ENCODE measurements around the genes SOWAHD, CT47A10 and CT47A2.

DNA sequence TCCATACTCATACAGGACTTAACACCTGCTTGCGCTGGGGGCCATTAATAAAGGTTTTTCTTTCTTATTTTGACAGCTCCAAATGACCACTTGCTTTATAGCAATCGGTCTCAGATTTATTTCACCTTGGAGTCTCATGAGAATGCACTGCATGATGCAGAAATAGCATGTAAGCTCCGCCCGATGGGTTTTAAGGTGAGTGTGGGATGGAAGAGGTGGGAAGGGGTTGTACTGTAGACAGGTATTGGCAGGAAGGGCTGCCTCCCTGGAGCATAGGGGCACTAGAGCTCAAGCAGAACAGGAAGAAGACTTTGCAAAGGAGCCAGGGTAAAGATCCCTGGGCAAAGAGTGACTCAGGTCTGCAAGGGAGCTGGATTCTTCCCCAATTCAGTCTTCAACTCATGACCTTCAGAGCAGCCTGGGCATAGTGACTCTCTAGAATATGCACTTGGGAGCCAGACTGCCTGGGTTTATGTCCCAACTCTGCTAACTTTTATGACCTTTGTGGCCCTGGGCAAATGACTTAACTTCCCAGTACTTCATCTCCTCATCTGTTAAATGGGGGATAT, 3.9 kb downstream of the LONRF3 start:
- PRO-cap, 2 experiments, result no peak in any of the 2 experiments

DNA sequence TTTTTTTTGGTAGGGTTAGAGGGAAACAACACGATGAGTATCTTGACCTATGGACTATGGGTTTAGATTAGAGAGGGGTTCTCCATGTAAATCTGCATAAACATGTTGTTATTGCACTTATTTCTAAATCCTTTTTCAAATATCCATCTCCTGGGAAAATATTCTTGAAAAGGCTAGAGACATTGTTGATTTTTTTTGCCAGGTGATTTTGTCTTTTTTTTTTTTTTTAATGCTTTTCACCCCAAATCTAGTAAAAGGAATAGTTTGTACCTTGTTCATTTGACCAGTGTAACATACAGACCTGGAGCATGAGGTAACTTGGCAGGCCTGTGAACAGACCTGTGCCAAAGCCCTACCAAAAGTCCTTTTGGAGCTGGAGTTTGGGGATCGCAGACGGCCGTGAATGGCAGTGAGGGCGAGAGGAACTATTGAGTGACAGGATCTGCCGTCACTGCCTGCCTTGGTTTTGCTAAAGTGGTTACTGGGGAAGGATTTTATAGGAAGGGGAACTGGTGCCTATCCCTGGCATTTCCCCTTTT, 14.2 kb downstream of the LONRF3 start:
- PRO-cap, 2 experiments, result no peak in any of the 2 experiments

- PRO-cap, 2 experiments, result no peak in any of the 2 experiments
These were observed 41.2 kb downstream of the LONRF3 start for GRCh38 chrX:119015625-119016070.

- PRO-cap, 2 experiments, result no peak in any of the 2 experiments
These were observed 45.2 kb upstream of the CT47C1 start for GRCh38 chrX:119027579-119028047.

DNA sequence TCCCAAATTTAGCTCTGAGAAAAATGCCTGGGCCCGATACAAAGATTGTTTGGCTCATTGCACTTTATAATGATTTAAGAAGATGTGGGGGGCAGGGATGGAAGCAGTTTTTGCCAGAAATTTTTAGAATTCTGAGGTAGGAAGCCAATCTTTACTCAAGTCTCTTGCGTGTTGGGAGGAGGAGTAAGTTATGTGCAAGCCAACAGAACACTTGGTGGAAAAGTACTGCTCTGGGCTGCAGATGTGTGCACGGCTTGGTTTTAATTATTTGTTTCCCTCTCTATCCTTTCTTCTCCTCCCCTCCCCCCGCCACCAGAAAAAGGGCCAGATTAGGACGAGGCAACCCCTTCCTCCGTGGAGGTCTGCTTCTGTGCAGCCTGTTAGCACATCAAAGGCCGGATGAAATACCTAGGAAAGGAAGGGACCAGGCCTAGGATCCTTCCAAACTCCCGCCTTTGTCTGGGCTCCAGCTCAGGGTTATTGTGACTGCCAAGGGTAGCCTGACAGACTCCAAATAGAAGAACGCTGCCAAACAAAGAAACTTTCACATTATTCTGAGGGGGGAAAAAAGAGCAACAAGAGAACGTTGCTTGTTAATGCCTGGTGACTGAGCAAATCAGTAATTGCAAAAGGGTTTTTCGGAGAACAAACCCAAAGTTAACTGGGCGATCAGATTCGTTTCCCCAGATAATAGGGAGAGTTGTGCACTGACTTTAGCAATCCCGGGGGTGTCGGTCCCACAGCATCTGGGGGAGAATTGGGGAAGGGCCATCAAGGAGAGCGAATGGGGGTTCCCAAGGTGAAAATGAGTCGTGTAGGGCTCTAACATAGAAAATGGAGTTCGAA, 920 bp upstream of the PGRMC1 start:
- PRO-cap, 2 experiments, result no peak in any of the 2 experiments

DNA sequence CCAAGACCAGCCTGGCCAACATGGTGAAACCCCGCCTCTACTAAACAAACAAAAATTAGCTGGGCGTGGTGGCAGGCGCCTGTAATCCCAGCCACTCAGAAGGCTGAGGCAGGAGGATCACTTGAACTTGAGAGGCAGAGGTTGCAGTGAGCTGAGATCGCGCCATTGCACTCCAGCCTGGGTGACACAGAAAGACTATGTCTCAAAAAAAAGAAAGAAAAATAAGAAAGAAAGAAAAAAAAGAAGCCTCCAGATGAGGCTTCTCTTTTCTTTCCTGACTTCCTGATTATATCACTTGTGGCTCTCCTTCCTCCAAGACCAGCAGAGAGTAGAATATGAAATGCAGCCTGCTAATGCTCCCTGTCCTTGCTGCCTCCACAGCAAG, 11.5 kb downstream of the SLC25A43 start:
- PRO-cap, 2 experiments, result no peak in any of the 2 experiments

DNA sequence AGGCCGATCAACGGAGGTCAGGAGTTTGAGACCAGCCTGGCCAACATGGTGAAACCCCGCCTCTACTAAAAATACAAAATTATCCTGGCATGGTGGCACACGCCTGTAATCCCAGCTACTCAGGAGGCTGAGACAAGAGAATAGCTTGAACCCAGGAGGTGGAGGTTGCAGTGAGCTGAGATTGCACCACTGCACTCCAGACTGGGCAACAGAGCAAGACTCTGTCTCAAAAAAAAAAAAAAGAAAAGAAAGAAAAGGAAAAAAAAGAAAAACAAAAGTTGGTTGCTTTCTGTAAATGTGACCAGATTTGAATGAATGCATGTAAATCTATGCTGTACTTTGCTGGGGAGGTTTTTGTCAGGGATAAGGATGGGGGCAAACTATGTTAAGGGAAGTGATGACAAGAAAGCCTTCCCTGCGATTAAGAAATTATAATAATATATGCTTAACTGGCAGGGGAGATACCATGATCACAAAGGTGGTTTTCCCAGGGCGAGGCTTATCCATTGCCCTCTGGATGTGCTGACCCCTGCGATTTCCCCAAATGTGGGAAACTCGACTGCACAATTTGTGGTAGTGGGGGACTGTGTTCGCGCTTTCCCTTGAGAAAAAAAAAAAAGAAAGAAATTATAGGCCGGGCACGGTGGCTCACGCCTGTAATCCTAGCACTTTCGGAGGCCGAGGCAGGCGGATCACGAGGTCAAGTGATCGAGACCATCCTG, 24.3 kb downstream of the SLC25A43 start:
- PRO-cap, 2 experiments, result no peak in any of the 2 experiments

DNA sequence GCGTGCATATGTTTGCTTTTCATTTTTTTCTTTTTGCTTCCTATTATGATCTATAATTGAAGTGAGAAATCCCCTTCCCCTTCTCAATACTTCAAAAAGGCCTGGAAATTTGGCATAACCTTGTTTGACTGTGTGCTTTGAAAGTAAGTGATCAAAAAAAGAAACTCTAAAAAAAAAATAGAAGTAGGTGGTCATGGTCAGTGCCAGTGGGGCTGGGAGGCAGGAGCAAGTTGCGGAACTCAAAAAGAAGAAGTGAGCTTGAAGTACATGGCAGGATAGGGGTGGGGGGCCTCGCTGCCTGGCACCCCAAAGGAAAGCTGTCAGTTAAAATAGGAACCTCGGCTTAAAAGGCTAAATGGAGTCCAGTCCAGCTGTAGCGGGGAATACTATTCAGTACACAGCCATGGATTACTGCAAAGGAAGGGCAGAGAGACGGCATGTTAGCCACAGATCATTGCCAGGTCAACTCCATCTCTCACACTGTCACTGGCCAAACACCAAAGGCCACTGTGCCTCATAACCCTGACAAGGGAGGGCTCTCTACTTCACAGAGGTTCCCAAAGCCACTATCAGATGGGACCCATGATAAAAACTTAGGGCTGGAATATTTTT, 44.1 kb downstream of the UBE2A start:
- PRO-cap, 2 experiments, result no peak in any of the 2 experiments

DNA sequence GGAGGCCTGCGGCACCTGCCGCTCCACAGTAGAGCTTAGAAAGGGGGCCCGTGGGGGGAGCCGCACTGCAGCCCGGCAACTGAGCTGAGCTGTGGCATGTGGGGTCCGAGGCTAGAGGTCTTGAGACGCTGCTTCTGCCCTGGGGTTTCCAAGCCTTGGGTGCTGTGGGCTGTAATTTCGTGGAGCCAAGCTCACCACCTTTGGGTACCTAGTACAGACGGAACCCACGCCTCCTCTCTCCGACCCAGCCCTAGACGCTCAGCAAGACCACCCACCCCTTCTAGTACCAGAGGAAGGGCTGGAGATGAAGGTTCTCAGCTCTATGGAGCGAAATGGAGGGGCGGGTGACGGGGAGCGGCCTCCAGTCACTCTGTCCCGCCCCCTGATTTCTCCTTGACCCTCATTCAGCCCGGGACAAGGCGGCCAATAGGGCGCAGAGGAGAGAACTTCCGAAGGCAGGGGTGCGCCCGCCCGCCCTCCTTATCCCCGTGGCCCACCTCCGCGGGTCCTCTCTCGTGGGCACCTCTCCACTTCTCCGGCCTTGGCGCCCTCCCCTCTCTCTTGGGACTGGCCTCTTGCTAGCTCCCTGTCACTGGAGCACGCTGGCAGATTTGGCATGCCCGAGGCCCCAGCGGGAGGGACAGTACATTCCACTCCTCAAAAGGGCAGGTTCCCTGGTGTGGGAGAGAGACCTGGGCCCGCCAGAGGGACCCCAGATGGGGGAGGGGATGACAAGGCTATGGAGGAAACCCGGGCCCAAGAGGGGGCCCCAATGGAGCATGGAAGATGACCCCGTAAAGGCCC, 982 bp upstream of the SEPTIN6 start:
- PRO-cap, 2 experiments, result no peak in any of the 2 experiments

GRCh38 chrX:119757680-119758652, at the start of gene SOWAHD:
Gene SOWAHD (plus strand): TSS chrX:119758588.
- PRO-cap, 2 experiments, result peak in 2 of 2 experiments; most common plus-strand start chrX:119758379 (in 1); most common minus-strand start chrX:119758247 (in 1)

DNA sequence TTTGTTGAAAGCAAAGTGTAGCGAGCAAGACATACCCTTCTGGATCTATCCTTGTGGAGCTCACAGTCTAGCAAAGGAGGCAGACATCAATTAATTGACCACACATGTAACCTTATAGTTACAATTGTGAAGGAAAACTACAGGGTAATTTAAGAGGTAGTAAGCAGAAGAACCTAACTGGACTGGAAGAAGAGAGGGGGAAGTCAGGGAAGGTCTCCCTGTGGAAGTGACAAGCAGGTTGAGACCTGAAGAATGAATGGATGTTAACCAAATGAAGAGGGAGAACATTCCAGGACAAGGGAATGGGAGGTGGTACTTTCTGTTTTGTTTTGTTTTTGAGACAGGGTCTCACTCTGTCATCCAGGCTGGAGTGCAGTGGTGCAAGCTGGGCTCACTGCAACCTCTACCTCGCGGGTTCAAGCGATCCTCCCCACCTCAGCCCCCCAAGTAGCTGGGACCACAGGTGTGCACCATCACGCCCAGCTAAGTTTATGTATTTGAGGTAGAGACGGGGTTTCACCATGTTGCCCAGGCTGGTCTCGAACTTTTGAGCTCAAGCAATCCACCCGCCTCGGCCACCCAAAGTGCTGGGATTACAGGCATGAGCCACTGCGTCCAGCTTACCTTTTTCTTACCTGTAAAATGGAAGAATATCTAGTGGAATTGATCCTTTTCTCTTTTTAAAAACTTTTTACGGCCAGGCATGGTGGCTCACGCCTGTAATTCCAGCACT, 10.3 kb downstream of the RPL39 start:
- PRO-cap, 2 experiments, result no peak in any of the 2 experiments

DNA sequence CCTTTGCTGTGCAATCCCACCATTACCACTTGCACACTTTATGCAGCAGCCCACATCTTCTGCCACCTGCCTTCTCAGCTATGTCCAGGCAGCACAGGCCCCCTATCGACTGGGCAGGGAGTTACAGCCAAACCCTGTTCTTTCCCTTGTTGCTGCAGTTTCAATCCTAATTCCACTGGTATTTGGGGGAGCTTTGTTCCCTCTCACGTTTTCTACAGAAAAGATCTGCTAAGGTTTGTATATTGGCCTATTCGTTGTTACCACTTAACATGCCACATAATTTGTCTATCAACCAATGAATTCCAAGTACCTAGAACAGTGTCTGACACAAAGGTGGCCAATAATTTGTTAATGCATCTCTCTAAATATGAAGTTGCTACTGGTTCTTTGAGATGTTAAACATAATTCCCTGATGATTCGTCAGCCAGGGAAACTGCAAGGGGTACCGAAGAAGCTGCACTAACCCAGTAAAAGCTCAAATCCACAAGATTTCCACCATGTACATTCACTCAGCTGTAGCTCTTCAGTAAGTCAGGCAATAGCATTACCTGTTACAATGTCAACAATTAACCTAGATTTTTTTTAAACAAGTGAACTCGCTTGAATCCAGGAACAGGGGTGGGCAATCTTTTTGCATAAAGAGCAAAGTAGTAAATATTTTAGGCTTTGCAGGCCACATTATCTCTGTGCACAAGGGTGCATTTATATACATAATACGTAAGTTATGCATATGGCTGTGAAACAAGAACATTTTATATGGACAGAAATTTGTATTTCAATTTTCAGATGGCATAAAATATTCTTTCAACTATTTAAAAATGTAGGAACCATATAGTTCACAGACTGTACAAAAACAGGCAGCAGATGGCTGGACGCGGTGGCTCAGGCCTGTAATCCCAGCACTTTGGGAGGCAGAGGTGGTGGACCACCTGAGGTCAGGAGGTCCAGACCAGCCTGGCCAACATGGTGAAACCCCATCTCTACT, 6.2 kb downstream of the RPL39 start:
- PRO-cap, 2 experiments, result no peak in any of the 2 experiments

- PRO-cap, 2 experiments, result no peak in any of the 2 experiments
These were observed 24.8 kb upstream of the RPL39 start for GRCh38 chrX:119816180-119816696.

DNA sequence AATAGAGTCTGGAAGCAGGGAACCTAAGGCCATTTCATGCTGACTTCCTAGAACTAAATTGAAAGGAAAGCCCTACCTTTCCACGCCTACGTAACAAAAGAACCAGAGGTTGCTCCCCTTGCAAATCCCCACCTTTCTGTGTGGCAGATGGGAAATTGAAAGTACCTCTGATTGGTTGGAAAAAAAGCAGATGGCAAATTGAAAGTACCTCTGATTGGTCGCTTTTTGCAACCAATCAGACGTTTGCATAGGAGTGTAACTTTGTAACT, 10.0 kb upstream of the AKAP14 start:
- PRO-cap, 2 experiments, result no peak in any of the 2 experiments

- PRO-cap, 2 experiments, result no peak in any of the 2 experiments
These were observed 9.7 kb upstream of the AKAP14 start for GRCh38 chrX:119886054-119886310.

DNA sequence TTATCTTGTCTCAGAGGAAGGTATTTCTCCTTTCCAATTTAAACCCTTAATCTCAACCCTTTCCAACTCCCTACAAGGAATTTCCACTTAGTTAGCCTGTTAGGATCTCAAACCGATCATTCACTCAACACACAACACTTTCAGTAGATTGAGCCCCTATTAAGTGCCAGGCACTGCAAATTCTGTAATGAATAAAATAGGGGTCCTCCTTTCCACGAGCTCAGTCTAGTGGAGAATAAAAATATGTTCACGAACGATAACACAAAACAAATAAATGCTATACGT, 6.5 kb upstream of the ZBTB33 start:
- PRO-cap, 2 experiments, result no peak in any of the 2 experiments

- PRO-cap, 2 experiments, result peak in 2 of 2 experiments; most common plus-strand start chrX:120244840 (in 2); most common minus-strand start chrX:120244851 (in 2)
These were observed 5.8 kb upstream of the ZBTB33 start for GRCh38 chrX:120244480-120245545.

DNA sequence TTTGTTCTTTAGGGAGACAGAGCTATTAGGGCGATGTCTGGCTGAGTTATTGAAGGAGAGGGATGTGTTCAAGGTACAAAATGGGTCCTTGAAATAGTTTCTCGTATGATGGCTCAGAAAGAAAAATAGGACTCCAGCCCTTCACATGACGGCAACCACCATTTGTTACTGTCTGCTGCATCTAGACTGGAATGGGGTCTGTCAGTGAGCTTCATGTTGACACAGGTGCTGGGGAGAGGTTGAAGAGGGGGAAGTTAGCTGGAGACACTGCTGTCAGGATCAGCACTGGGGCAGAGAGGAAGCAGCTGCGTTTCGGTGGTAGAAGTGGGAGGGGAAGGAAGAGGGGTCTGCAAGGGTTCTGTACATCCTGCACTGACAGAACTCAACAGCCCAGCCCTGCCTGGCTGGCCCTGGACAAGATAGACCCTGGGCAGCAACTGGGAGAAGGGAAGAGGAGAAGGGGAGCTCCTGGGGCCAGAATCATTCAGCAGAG, 119.3 kb upstream of the C1GALT1C1 start:
- PRO-cap, 2 experiments, result no peak in any of the 2 experiments

DNA sequence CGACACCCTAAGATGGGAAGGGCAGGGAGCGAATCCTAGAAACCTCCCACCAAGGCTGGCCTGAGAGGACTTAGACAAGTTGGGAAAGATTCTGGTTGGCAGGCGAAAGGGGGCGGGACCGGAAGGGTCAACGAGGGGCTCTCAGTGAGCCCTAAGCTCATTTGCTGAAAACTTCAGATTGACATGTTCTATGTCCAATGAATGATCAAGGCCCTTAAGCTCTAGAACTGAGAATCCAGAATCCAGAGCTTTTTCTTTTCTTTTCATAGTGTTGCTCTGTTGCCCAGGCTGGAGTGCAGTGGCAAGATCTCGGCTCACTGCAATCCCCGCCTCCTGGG, at the start of gene CT47A10:
Gene CT47A10 (minus strand): TSS at position 100 of the 338 bp plus-strand sequence.
- PRO-cap, 2 experiments, result no peak in any of the 2 experiments

GRCh38 chrX:120980848-120981095, at the start of gene CT47A2:
Gene CT47A2 (minus strand): TSS chrX:120980928.
- PRO-cap, 2 experiments, result no peak in any of the 2 experiments

Data from helper T cell (primary cell).